ReNcell CX (cell line): ENCODE results near the genes KBTBD4, FOLH1, OR5D18, OR5M10 and OR9G1.

- PRO-cap, result no peak
Measured at GRCh38 chr11:47497378-47497793, 48.5 kb upstream of the RAPSN start.

DNA sequence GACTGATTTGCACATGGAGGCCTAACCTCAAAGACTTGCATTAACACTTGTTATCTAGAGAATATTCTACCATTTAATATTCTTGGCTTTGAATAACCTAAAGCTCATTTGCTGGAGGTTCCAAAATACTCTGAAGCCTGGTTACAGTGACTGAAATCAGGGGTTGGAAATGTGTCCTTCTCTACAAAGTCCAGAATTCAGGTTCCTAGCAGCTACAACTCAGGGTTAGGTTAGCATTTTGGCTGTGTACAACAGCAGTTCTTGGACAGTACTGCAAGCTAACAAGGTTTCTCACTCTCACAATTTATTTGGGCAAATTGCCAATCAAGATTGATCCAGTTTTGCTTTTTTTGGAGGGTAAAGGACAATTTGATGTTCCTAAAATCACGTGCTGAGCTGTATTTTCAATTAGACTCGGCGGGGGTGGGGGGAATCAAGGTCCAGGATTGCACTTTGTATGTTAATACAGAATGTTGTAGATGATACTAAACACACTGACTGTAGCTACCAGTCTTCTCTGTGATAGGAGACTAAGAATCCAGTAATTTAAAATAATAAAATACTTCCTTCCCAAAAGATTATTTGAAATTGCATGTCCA, 49.7 kb upstream of the RAPSN start:
- PRO-cap, result no peak

- PRO-cap, result no peak
Measured at GRCh38 chr11:47525970-47526573, 26.9 kb downstream of the CELF1 start.

DNA sequence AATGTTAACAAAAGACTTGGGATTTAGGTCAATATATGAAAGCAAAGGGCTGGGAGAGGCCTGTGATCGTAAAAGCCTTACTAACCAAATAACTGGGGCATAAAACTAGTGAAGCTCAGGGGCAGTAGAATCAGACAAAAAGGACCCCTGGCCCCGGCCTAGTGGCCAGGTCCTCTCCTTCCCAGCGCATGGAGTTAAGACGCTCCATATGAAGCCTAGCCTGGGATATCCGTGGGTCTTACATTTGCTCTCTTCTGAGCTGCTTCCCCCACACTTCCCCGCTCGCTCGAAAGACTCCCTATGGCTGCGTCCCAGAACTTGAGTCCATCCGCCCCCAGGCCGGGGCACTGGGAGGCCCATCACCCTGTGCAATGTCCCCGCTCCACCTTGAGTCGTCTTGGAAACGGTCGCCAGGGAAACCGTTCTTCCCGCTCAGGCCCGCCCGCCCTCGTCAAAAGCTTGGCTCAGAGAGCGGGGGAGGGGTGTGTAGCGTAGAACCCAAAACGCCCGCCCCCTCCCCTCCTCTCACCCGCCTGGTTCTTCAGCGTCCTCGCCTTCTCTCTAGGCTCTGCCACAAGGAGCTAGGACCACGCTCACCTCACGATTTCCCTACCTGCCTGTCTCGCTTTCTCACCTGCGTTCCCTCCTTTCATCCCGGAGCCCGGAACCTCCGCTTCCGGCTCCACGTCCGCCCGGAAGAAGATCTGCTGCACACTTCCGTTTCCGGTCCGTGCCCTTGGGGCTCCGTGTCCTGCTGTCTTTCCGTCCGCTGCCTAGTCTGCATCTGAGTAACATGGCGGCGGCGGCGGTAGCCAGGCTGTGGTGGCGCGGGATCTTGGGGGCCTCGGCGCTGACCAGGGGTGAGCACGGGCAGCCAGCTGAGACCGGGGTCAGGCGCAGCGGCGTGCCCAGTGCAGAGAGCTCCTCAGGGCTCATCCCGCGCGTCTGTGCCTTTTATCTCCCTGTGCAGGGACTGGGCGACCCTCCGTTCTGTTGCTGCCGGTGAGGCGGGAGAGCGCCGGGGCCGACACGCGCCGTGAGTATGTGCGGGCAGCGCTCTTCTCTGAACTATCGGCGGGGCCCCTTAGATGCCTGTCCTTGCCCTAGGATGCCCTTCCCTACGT, at the start of gene KBTBD4:
Gene KBTBD4, minus strand, starts transcription at position 672 of the 1,124 bp plus-strand sequence.
- PRO-cap, result bidirectional peak, plus-strand start at position 382 of the sequence, minus-strand start at position 296 of the sequence; bidirectional peak, plus-strand start at position 789 of the sequence, minus-strand start at position 664 of the sequence

GRCh38 chr11:47591846-47592409, 2.3 kb downstream of the C1QTNF4 start:
- PRO-cap, result no peak

GRCh38 chr11:47640604-47640917, 1.8 kb downstream of the MTCH2 start:
- PRO-cap, result no peak

- PRO-cap, result no peak
Measured at GRCh38 chr11:47800864-47801149, 33.7 kb upstream of the FNBP4 start.

DNA sequence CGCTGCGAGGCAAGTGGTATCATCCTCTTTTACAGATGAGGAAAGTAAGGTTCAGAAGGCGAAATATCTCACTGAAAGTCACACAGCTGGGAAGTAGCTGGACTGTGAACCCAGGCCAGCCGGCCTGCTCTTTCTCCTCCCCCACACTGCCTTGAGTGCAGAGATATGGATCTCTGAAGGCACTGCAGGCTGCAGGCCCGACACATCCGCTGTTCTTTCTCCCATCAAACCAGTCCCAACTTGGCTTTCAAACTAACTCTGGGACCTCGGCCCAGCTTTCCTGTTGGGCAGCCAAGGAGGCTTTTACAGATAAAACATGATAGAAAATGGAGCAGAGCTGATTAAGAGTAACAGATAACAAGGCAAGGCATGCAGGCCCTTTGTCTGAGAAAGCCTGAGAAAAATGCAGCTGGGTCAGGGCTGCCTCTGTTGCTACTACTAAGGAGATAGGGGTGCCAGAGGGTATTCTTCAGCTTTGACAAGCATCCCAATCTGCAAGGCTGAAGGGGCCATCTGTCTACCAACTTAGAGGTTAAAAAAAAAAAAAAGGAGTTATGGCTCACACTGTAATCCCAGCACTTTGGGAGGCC, 63.9 kb upstream of the PTPRJ start:
- PRO-cap, result no peak

DNA sequence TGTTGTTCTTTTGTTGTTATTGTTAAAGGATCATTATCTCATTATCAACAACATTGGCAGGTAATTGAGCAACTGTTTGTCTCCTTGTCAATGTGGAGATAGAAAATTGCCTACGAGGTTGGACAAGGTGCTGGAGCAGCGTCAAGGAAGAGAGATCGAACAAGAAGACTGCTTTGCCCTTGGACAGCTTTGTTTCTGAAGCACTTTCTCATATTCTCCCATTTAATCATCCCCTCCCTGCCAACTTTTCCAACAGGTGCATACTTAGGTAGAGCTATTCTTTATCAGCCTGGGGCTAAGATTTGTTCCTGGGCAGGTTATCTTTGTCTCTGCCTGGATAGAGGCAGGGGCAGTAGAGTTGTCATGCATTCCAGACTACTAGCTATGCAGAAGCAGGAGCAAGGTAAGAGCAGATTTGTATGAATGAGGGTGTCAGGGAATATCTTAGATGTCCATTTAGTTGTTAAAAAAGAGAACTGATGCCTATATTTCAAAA, 82.2 kb downstream of the PTPRJ start:
- PRO-cap, result no peak

- PRO-cap, result no peak
Measured at GRCh38 chr11:49207840-49208881, at the start of gene FOLH1. FOLH1 (minus strand) TSS chr11:49208602.

GRCh38 chr11:50037224-50037490, 54.8 kb upstream of the OR4C12 start:
- PRO-cap, result no peak

GRCh38 chr11:55459955-55460353, 92.2 kb downstream of the OR4A15 start:
- PRO-cap, result no peak

- PRO-cap, result no peak
Measured at GRCh38 chr11:55819264-55819833, at the start of gene OR5D18. OR5D18 (plus strand) TSS chr11:55819630.

GRCh38 chr11:56577514-56577972, at the start of gene OR5M10:
OR5M10 (minus strand) TSS chr11:56577721.
- PRO-cap, result no peak

GRCh38 chr11:56698678-56699328, at the start of gene OR9G1:
OR9G1 (plus strand) TSS chr11:56699095.
- PRO-cap, result no peak

DNA sequence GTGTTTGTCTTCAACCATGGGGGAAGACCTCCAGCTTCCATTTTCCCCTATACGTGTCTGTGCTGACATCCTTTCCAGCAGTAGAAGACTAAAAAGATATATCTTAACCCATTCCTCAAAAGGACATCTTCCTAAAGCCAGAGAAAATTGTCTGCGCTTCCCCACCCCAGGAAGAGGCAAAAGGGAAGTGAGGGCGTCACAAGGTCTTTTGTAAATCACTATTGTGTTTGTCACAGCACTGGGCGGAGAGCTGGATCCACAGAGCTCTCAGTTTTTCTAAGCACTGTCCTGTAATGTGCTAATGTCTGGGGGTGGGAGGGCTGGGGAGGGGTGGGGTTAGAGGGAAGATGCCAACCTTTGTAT, 9.5 kb downstream of the LRRC55 start:
- PRO-cap, result no peak

GRCh38 chr11:57213070-57214065, 23.7 kb downstream of the APLNR start:
- PRO-cap, result no peak

DNA sequence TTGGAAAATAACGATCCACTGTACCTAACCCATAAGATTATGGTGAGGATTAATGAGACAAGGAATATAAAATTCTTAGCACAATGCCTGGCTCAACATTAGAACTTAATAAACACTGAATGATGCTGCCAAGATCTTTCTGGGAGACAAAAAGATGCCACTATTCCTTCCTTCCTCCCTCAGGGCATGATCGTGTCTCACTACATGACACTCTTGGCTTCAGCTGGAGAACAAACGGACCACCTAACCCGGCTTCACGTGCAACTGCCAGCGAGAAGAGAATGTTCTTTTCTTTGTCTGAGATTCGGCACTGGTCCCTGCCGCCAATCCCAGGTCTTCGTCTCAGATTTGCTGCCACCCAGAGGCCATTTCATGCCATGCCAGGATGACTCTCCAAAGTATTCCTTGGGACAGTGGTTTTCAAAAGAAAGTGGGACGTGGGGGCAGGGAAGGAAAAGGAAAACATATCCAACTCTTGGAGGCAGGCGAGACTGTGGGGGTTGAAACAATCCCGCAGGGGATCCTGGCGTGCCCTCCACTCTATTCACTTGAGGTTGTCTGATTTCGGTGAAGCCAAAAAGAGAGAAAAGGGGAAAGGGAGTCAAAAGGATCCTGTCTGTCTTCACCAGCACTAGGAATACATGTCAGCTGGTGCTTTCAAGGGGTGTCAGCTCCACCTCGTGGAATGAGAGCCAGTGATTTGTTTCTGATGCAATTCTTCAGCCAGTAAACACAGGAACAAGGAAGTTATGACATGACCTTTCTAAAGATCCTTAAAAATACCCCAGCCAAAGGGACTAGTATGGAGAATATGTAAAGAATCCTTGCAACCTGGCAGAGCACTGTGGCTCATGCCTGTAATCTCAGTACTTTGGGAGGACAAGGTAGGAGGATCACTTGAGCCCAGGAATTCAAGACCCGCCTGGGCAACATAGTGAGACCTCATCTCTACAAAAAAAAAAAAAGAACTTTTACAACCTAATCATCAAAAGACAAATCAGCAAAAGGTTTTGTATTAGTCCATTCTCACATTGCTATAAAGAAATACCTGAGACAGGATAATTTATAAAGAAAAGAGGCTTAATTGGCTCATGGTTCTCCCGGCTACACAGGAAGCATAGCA, 41.0 kb upstream of the APLNR start:
- PRO-cap, result bidirectional peak, plus-strand start at position 422 of the sequence, minus-strand start at position 263 of the sequence

GRCh38 chr11:57316529-57317591, 7.9 kb downstream of the TNKS1BP1 start:
- PRO-cap, result no peak

GRCh38 chr11:57406284-57406835, 15.9 kb upstream of the PRG2 start:
- PRO-cap, result no peak